ENCODE measurements around a stretch of chr10.

DNA sequence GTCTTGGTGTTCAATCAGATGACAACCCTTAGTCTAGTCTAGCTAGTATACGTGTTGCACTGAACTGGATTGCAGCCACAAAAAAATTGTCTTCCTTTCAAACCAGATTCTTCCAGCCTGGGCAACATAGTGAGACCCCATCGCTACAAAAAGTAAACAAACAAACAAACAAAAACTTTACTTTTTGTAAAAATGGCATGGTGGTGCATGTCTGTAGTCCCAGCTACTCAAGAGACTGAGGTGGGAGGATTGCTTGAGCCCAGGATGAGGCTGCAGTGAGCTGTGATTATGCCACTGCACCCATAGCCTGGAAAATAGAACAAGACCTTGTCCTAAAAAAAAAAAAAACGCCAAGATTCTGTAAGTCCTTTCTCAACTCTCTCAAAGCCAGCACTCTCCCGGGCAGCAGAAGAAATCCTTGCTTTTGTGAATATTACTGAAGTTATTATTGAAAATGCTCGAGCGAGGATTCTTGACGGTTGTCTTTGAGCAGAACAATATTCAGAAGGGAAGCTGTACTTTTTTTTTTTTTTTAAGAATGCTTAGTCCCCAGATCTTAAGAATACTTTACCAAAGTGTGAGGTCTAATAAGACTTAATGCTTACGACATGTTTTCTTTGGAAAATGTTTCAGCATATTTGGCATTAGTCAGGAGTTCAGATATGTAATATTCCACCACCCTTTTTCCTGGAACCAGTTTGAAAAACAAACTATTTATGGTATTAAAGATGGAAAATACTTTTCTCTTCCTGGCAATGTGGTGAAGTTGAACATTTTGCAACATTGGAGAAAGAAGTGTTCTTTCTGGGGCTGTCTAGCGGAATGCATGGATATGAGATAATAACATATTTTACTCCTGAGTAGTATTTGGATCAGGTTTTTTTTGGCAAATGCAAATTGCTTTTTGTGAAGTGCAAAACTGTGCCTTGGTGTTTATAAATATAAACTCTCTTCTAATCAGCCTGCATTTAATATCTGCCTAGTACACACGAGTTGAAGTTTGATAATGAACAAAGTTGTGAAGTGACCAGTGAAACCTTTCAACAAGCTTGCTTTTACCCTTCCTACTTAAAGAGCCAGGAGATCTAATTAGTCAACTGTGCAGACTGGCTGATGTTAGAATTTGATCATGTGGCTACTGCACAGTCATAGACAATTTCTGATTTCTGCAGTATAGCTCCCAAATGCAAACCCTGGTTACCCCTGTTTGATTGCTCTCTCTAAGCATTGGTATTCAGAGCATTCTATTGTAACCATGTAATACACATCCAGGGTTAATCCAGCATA is 20.7 kb downstream of the MAP3K8 start:
- RRBS, 2 experiments = no CpG with 5 or more reads among the region's 10 CpGs

GRCh38 chr10:30497712-30498031 is 63.7 kb downstream of the MAP3K8 start:
- RRBS, 2 experiments = no CpG with 5 or more reads among the region's 3 CpGs

DNA sequence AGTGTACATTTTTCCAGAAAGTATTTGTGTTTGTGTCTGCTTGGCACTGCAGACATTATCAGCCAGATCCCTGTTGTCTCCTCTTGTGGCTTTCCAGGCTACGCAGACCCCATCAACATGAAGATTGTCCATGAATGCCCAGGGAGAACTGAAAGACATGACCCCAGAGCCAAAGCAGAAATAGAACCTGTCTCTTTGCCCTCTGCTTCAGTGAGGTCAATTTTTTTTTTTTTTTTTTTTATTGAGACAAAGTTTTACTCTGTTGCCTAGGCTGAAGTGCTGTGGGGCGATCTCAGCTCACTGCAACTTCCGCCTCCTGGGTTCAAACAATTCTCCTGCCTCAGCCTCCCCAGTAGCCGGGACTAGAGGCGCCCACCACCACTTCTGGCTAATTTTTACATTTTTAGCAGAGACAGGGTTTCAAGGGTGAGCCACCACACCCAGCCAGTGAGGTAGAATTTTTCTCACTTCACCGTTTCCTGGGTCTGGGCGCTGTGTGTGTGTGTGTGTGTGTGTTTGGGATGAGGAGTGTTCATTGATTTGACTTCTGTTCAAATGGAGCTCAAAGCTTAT is 93.6 kb downstream of the MAP3K8 start:
- RRBS, 2 experiments = no CpG with 5 or more reads among the region's 7 CpGs

DNA sequence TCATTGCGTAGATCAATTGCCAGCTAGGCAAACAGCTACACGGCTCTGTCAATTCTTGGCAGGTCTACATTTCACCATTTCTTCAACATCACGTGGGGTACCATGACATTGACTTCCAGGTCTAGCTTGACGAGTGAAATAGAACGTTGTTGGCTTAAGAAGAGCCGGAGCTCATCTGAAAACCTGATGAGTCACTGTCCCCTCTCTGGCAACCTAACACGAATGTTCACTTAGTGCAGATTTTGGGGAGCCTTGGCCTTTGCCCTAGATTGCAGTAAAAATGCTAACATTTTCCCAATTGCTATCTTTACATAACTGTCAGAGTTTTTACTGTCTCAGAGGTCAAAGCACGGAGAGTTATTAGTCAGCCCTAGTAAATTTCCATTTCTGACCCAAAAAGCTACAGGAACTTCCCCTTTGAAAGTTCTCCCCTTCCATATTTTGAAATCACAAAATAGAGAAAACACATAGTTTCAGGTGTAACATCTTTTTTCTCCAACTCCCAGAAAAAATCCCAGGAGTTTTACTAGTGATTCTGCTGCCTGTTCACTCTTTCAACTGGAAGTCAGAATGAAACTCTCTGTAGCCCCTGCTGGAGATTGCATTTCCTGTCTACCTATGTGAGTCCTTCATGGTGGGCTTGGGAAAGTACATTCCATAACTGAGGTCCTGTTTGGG is 87.0 kb downstream of the LYZL2 start:
- RRBS, 2 experiments = no CpG with 5 or more reads among the region's 8 CpGs

DNA sequence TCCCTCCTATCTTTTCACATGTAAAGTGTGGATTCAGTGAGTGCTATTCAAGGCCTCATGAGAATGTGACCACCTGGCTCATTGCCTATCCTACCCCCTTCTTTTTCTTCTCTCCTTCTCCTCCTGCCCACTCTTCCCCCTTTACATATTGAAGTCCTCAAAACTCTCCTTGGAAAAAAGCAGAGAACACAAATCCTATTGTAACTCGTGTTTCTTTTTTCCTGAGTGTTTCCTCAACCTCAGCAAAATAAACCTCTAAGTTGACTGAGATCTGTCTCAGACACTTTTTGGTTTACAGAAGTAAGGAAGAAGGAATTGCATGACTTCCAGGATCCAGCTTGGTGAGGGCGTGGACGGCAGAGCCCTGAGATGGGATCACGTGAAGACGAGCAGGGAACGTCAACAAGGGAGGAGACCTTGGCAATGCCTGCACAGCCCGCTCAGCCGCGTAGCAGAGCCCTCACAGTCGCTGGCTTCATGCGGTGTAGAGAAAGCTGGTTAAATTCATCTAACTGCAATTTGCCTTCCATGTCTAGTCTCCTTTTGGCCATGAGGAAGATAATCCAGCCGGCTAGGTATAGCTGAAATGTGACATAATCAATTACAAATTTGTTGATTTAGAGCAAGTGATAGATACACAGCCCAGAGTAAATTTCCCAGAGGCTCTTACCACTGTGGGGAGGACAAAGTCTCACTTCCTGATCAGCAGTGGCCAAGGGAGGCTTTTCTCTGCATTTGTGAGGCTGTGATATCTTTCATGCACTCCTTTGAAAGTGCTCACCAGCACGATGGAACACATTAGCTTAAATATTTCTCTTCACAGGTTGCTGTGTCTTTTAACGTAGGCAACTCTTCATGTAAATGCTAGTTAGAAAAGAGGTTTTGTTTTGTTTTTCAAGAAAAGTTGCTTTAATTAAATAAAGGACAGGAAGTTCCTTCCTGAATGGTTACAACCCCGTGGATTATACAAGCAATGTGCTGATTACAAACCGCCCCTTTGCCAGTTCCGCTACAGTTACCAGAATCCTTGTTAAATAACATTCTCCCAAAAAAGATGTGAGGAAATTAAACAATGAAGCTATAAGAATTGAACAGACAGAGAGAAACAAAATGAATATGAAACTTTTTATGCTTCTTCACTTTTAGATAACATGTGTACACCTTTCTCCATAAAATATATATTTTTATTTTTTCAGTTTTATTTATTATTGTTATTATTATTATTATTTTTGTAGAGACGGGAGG is 75.5 kb downstream of the LYZL2 start:
- RRBS, 2 experiments = no CpG with 5 or more reads among the region's 18 CpGs

DNA sequence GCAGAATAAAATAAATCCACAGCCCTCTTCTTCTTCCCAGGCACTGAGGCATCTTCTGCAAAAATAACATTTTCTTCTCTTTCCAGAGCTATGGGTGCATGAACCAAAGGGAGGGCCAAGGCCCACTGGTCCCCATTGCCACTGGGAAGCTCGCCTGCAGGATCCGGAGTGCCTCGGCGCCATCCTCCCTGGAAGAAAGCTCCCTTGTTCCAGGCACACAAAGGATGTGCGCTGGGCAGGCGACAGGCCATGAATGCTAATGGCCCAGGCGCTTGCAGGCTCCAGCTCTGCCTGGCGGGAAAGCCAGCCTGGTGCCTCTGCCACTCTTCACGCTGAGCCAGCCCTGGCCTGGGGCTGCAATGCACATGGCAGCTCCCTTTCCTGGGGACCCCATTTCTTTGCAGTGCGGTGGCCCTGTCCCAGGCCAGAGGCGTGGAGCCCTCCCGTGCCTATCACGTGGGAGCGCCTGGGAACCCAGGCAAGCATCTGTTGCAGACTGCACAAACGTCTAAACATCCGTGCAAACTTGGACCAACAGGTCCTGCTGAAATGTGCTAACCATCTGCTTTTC is 152.0 kb upstream of the LYZL2 start:
- RRBS, 2 experiments = no CpG with 5 or more reads among the region's 16 CpGs

DNA sequence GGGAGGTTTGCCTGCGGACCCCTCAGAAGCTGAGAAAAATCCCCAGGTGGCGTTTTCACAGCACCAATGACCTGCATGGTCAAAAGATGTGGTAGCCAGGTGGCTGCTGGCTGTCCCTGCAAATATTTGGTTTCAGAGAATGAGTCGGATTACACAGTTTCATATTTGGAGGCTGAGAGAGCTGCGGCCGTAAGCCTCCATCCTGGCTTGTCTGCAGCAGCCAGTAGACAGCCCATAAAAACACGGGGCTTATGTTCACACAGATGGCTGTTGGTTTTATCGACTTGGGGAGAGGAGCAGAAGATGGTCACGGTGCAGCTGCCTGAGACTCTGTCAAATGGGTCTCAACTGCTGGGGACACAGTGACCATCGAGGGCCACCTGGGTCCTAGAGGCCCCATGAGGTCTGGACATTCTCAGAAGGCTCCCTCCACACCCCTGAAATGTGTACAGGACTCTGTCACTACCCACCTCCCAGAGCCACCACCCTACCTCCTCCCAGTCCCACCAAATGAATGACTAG is 153.6 kb upstream of the LYZL2 start:
- RRBS, 2 experiments = no CpG with 5 or more reads among the region's 9 CpGs

GRCh38 chr10:30813685-30814476 is 184.3 kb upstream of the LYZL2 start:
- RRBS, 2 experiments = no CpG with 5 or more reads among the region's 1 CpG

- RRBS, 2 experiments = under 1% methylated on average over 28 to 31 of the region's 74 CpGs
Observed at GRCh38 chr10:31317898-31319153, 690 bp upstream of the ZEB1 start.

GRCh38 chr10:31342027-31342683 is 23.1 kb downstream of the ZEB1 start:
- RRBS, 2 experiments = no CpG with 5 or more reads among the region's 4 CpGs

GRCh38 chr10:31361632-31362259 is 42.7 kb downstream of the ZEB1 start:
- RRBS, 2 experiments = no CpG with 5 or more reads among the region's 43 CpGs

DNA sequence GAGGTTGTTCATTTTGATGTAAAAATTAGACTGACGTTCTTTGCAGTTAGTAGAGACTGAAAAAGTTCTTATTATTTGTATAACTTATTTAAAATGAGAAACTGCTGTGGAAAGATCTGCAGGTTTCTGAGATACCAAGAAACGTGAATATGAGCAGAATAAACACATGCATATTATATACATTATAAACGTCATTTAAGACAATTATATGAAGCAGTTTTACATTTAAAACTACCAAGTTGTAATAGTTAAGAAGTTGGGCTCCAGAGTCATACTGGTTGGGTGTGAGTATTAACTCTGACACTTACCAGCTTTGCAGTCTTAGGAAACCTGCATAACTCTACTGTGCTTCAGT is 57.3 kb downstream of the ZEB1 start:
- RRBS, 2 experiments = no CpG with 5 or more reads among the region's 3 CpGs

- RRBS, 2 experiments = 81 to 83% methylated on average over 5 of the region's 18 CpGs
Observed at GRCh38 chr10:31700061-31700684, 228.5 kb downstream of the ARHGAP12 start.

DNA sequence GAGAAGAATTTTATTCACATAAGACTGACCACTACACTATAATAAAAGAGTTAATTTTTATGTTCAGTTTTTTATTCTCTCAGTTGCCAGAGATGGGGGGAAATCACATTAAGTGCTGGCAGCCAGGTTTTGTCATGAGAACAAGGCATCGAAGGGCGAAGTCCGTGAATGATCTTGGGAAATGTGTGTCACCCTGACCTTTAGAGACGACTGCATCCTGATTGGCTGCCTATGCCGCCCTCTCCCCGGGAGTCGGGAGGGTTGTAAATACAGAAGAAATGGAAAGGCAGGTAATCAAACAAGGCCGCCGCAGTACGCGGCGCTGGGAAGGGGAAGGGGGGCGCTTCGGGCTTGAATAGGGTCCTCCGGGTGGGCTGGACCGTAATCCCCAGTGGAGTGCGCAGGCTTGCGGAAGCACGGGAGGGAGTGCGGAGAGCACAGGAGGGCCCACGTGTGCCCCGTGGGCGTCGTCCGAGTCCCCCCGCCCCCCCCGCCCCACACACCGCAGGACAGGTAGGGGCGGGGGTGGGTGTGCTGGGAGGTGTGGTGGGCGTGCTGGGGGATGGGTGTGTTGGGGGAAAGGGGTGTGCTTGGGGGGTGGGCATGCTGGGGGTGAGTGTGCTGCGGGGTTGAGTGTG is 169.5 kb downstream of the ARHGAP12 start:
- RRBS, 2 experiments = 38 to 70% methylated on average over 2 to 5 of the region's 31 CpGs

DNA sequence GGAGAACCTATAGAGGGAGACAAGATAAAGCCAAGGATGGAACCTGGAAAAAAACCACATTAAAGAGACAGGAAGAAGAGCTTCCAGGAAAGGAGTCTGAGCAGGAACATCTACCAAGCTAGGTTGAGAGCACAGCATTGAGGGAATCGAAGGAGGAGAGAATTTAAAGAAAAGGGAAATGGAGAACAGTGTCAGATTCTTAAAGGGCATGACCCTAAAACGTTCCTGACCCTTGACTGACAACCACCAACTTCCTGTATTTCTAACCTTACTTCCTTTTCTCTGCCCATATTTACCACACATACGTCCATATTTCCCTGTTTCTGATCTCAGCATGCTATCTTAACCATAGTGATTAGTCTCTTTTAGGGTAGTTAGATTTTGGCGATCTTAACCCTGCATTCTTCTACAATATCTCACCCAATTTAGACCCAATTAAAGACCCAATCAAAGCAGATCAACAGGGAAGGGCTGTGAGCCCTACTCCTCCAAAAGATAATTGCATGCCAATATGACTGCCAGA is 48.7 kb upstream of the ARHGAP12 start:
- RRBS, 2 experiments = no CpG with 5 or more reads among the region's 4 CpGs

DNA sequence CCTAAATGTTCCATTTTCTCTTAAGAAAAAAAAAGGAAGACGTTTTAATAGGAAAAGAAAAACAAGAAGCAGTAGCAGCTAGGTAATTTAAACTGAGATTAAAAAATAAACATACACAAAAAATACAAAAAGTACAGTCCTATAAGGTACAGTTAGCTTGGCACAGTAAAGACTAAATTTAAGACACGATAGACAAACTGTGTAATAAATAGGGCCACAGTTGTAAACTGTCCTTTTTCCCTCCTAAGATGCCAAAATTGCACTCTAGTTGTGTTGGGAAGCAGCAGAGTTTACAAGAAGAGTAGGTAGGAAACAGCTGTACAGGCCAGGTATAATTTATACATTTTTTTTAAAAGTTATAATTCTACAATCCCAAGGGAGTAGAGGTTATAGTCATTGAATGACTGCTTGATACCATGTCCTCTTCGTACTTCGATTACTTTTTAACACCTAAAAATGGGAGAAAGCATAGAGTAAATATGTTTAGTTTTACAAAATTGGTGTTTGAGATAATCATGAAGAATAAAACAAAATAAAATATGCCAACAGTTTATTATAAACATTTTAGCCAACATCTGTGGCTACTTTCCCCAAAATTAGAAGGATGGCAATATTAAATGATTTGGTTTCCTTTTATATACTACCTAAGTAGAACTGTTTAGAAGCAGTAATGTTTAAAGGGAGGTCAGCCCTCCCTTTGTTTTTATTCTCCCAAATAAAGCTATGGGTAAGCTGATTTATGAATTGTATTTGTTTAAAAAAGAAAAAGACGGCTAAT is 45.0 kb downstream of the KIF5B start:
- RRBS, 2 experiments = no CpG with 5 or more reads among the region's 5 CpGs

DNA sequence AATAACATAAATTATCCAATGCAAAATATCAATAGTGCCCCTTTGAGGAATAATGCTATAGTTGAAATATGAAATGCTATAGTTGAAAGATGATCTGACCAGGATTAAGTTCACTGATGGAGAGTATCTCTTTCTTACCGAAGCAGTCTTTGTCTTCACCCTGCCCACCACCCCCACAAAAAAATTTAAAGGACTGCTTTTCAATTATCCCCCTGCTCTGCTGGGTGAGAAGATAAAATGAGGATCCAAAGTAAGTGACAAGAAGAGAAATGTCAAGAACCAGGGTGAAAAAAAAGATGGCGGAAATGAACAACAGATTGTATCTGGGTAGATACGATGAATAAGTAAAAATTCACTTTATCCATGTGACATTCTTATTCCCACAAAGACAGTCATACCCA is 24.0 kb downstream of the KIF5B start:
- RRBS, 2 experiments = no CpG with 5 or more reads among the region's 3 CpGs

GRCh38 chr10:32034475-32034951 is 21.7 kb downstream of the KIF5B start:
- RRBS, 2 experiments = no CpG with 5 or more reads among the region's 4 CpGs

DNA sequence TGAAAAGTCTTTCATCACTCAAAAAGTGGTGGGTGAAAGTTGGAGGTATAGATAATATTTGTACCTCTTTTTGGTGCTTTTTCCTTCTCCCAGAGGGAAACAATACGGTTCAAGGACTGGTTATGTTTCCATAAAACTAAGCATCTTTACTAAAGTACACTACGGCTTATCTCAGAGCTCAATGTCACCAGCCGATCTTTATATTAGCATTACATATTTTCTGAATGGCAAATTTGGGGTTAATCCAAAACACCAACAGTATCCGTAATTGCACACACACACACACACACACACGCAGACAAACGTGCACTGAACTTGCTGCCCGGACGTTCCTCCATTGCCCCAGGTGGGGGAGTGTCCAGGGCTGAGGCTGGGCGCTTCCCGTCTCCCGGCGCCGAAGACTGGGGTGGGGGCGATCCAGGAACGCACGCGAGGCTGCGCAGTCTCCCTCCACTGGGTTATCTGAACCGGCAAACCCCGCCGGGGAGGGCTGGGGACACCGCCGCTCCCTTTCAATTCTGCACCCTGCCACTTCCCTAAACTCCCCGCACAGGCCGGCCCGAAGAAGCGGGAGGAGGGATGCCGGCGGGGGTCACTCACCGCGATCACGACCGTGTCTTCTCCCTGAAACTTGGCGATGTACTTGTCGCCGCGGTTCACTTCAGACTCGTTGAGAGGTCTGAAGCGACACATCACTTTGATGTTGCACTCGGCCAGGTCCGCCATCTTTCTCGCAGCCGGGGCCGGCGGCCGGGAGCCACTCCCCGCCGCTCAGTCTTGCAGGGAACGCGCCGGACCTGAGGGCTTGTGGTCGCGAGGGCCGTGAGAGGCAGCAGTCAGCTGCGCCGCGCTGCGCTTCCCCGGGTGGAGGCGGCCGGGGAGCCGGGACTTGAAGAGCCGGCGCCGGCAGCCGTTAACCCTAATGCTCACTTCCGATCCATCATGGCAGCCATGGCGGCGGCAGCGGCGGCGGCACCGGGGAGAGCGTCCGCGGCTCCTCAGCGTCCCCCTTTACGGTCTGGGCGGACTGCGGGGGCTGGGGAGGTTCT is 653 bp downstream of the KIF5B start:
- RRBS, 2 experiments = 1 to 2% methylated on average over 44 of the region's 80 CpGs

DNA sequence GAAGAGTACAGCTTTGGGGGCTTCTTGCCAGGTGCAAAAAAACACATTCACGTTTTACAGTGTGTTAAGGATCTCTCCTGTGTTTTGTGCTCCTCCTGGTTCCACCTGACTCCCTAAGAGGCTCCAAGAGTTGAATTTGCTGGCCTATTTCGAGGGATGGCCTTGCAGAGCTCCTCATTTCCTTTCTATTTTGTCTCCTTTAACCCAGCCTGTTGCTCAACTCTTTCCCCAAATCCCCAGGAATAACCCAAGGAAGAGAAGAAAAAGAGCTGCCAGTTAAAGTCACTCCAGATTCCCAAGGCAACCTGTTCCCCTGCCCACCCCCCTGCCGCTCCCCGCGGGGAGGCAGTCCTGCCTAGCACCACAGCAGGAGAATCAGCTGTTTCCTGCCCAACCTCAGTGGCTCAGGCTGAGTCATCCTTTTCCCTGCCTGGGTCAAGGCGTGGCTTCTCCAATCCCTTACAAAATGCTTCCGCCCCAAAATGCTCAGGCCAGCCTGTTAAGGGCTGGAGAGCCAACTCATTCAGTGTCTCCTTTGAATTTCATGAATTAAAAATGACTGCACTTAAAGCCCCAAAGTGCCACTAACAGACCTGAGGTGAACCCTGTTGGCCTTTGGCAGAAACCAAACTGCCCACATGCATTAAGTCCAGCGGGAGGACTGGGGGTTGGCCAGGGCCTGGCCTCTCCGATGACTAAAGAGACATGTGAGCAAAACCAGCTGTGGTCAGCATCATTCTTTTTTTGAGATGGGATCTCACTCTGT is 83.1 kb upstream of the KIF5B start:
- RRBS, 2 experiments = no CpG with 5 or more reads among the region's 9 CpGs

All from LNCaP clone FGC (cell line).